ENCODE results near the gene BASP1.

DNA sequence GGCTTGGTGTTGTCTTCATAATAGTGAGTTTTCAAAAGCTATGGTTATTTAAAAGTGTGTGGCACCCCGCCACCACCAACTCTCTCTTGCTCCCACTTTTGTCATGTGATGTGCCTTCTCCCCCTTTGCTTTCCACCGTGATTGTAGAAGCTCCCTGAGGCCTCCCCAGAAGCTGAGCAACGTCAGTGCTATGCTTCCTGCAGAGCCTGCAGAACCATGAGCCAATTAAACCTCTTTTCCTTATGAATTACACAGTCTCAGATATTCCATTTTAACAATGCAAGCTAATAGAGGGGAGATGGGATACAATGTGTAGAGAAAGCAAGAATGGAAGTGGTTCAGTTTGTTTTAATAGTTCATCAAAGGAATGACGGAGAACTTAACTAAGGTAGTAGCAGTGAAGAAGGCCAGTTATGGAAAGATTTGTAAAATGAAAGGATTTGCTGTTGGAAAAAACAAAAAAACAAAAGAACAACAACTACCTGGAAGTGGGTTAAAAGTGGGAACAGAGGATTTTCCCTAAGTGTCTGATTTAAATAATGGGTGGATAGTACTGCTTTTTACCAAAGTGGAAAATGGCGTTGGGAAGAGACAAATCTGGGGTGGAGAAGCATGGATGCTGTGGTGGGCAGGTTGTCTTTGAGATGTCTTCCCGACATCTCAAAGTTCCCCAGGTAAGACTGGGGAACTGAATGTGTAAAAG is 206.4 kb downstream of the FBXL7 start:
- RAMPAGE, long total RNA: no peak
- RRBS, 2 experiments: no CpG with 5 or more reads among the region's 6 CpGs
CAGE:
- cytosol, long polyA minus RNA: no peak
- cytosol, long polyA plus RNA: no peak
- long polyA plus RNA: no peak
- nucleolus, long total RNA: no peak
- nucleus, long polyA plus RNA: no peak
- nucleus, long total RNA: no peak

DNA sequence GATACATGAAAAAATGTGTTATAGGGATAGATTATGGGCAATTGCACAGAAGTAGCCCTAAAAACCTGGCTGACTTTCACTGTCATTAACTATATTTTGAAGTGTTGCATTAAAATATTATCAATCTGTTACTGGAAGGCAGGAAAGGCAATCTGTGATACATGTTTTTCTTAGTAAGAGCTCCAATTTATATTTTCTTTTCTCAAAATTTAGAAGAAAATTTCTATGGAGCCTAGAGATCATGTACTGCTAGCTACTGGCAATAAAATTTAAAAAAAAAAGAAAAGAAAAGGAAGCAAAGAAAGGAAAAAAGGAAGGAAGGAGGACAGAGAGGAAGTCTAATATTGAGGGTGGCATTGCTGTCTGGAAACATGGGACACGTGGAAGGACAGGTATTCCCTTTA is 212.4 kb downstream of the FBXL7 start:
- RAMPAGE, long total RNA: no peak
- RRBS, 2 experiments: no CpG with 5 or more reads among the region's 1 CpG
CAGE:
- cytosol, long polyA minus RNA: no peak
- cytosol, long polyA plus RNA: no peak
- long polyA plus RNA: no peak
- nucleolus, long total RNA: no peak
- nucleus, long polyA plus RNA: no peak
- nucleus, long total RNA: no peak

DNA sequence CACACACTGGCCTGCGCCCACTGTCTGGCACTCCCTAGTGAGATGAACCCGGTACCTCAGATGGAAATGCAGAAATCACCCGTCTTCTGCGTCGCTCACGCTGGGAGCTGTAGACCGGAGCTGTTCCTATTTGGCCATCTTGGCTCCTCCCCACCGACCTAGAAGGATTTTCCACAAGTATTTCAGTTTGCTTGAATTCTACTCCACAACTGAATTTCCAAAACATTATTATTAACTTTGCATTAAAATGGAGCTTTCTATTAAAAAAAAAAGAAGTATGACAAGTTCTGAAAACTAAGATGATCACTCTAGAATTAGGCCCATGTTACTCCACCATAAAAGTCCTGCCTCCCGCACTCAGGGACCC is 267.2 kb downstream of the MARCHF11 start:
- RAMPAGE, long total RNA: no peak
- RRBS, 2 experiments: no CpG with 5 or more reads among the region's 9 CpGs
CAGE:
- cytosol, long polyA minus RNA: no peak
- cytosol, long polyA plus RNA: no peak
- long polyA plus RNA: no peak
- nucleolus, long total RNA: no peak
- nucleus, long polyA plus RNA: no peak
- nucleus, long total RNA: no peak

DNA sequence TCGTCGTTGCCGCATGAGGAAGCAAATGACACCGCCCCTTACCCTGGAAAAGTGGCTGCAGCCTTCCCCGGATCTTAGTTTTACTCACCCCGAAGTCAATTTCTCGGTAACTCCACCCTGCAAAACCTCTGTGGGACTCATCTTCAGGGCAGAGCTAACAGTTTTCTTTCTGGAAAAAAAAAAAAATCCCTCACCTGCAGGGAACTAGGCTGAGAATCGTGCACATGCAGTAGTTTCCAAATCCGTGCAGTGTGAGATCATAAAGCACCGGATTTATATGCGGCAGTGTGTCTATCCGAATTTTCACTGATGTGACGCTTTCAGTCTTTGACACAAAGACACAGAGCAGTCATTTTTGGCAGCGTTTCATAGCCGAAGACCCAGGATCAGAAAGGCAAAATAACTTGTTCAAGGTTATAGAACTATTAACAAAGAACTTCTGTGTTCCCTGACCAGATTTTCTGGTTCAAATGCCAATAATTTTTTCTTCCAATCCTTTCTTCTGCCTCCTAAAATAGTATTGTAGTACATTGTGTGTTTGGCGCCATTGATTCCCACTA is 1.0 kb upstream of the MARCHF11 start:
- RAMPAGE, long total RNA: no peak
- RRBS, 2 experiments: no CpG with 5 or more reads among the region's 16 CpGs
CAGE:
- cytosol, long polyA minus RNA: no peak
- cytosol, long polyA plus RNA: no peak
- long polyA plus RNA: no peak
- nucleolus, long total RNA: no peak
- nucleus, long polyA plus RNA: no peak
- nucleus, long total RNA: no peak

DNA sequence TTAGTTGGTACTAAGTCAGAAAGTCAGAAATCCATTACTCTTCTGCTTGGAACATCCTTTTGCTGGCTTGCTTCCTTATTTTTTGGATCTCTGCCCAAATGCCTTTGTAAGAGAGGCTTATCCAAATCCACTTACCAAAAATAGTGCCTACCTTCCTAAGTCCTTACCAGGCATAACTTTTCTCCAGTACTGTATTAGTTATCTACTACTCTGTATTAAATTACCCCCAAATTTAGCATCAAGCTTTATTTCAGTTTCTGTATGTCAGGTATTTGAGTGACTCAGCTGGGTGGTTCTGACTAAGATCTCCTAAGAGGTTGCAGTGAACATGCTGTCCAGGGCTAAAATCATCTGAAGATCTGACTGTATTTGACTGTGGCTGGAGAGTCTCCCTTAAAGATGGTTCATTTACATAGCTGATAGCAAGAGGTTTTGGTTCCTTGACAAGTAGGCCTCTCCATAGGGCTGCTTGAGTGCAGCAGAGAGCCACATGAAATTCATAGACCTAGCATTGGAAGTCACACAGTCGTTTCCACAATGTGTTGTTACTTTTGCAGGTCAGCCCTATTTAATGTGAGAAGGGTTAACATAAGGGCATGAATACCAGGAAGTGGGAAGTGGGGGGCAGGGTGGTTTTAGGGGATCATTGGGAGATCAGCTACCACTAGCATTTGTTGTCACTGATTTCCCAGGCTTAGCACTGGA is 1.8 kb upstream of the ZNF622 start:
- RAMPAGE, long total RNA: no peak
- RRBS, 2 experiments: no CpG with 5 or more reads among the region's 1 CpG
CAGE:
- cytosol, long polyA minus RNA: no peak
- cytosol, long polyA plus RNA: no peak
- long polyA plus RNA: no peak
- nucleolus, long total RNA: no peak
- nucleus, long polyA plus RNA: no peak
- nucleus, long total RNA: no peak

GRCh38 chr5:16483311-16483849 is 17.8 kb upstream of the ZNF622 start:
- RAMPAGE, long total RNA: no peak
CAGE:
- cytosol, long polyA minus RNA: no peak
- cytosol, long polyA plus RNA: no peak
- long polyA plus RNA: no peak
- nucleolus, long total RNA: no peak
- nucleus, long polyA plus RNA: no peak
- nucleus, long total RNA: no peak

GRCh38 chr5:16544693-16545023 is 72.1 kb downstream of the RETREG1 start:
- RAMPAGE, long total RNA: no peak
- RRBS, 2 experiments: no CpG with 5 or more reads among the region's 2 CpGs
CAGE:
- cytosol, long polyA minus RNA: no peak
- cytosol, long polyA plus RNA: no peak
- long polyA plus RNA: no peak
- nucleolus, long total RNA: no peak
- nucleus, long polyA plus RNA: no peak
- nucleus, long total RNA: no peak

DNA sequence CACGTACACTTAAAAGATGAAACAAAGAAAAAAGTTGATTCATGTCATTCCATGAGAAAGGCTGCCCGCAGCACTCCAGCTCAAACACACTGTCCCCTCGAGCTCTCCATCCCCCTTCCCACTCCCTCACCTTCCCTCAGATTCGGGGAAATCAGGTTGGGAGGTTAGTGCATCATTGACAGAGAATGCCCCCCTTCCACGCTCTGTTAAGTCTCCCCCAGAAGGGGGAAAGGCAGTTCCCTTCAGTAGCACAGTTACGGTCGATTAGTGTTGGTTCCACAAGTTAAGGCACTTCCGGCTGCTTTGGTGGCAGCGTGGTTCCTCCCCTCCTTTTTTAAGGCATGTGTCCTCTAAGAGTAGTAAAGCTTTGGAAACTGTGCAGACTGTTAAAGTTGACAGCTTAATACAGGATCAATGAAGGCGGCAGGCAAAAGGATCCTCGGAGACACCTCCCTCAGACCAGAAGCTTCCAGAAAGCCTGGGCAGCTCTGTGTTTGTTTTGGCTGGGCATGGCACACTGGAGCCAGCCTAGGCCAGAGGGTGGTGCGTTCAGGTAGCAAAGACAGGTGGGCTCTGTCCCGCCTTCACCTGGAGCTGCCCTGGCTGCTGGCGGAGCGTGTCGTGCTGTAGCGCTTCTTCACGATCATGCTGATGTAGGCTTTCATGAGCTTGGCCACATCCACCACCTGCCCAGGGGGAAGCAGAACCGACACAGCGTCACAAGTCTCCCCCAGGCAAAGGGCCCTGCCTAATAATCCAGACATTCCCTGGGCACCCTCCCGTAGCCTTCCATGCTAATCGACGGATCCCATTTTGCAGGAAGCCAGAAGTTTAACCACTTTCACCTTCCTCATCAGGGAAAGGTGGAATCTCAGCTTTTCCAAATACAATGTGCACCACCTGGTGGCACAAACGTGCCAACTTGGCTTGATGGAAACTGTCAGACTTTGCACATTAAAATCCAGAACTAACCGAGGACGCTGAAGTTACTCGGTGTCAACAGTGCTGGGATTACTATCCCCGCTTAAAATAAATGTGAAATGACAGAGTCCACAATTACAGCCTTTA is 49.6 kb upstream of the RETREG1 start:
- RAMPAGE, long total RNA: no peak
- RRBS, 2 experiments: no CpG with 5 or more reads among the region's 28 CpGs
CAGE:
- cytosol, long polyA minus RNA: no peak
- cytosol, long polyA plus RNA: no peak
- long polyA plus RNA: no peak
- nucleolus, long total RNA: no peak
- nucleus, long polyA plus RNA: no peak
- nucleus, long total RNA: no peak

DNA sequence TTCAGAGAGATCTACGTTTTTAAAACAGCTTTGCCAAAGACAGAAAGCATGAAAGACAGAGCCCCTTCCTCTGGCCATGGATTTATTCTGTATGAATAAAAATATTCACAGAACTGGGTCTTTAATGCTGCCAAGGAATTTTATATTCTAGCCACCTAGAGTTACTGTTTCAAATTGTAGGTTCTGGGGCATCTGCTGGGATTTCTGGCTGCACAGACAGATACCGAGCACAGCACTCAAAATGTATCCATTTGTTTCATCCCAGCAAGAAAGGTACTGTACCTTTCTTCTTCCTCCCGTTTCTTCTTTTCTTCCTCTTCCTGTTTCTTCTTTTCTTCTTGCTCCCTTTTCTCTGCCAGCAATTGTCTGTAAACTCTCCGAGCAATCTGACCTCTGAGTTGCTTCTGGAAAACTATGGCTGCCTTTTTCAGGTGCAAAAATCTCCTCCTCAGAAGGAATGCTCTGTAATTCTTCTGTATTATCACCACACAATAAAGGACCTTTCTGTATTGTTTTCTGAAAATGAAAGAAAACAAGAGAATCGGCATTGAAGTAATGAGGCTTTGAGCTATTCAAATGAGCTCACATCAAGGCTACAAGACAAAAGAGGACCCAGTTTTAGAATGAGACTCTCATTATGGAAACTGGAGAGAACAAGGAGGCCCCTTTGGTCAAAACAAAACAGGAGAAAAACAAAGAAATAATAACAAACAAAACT is 86.0 kb upstream of the RETREG1 start:
- RAMPAGE, long total RNA: no peak
- RRBS, 2 experiments: no CpG with 5 or more reads among the region's 5 CpGs
CAGE:
- cytosol, long polyA minus RNA: no peak
- cytosol, long polyA plus RNA: no peak
- long polyA plus RNA: no peak
- nucleolus, long total RNA: no peak
- nucleus, long polyA plus RNA: no peak
- nucleus, long total RNA: no peak

GRCh38 chr5:16809643-16810344 is 126.3 kb downstream of the MYO10 start:
- RAMPAGE, long total RNA: no peak
- RRBS, 2 experiments: no CpG with 5 or more reads among the region's 12 CpGs
CAGE:
- cytosol, long polyA minus RNA: no peak
- cytosol, long polyA plus RNA: no peak
- long polyA plus RNA: no peak
- nucleolus, long total RNA: no peak
- nucleus, long polyA plus RNA: no peak
- nucleus, long total RNA: no peak

- RAMPAGE, long total RNA: no peak
- RRBS, 2 experiments: no CpG with 5 or more reads among the region's 7 CpGs
CAGE:
- cytosol, long polyA minus RNA: no peak
- cytosol, long polyA plus RNA: no peak
- long polyA plus RNA: no peak
- nucleolus, long total RNA: no peak
- nucleus, long polyA plus RNA: no peak
- nucleus, long total RNA: no peak
Observed at GRCh38 chr5:16871679-16872205, 64.3 kb downstream of the MYO10 start.

- RAMPAGE, long total RNA: no peak
- RRBS, 2 experiments: no CpG with 5 or more reads among the region's 17 CpGs
CAGE:
- cytosol, long polyA minus RNA: no peak
- cytosol, long polyA plus RNA: no peak
- long polyA plus RNA: no peak
- nucleolus, long total RNA: no peak
- nucleus, long polyA plus RNA: no peak
- nucleus, long total RNA: no peak
Observed at GRCh38 chr5:16900960-16901815, 34.9 kb downstream of the MYO10 start.

- RAMPAGE, long total RNA: no peak
- RRBS, 2 experiments: no CpG with 5 or more reads among the region's 9 CpGs
CAGE:
- cytosol, long polyA minus RNA: no peak
- cytosol, long polyA plus RNA: no peak
- long polyA plus RNA: no peak
- nucleolus, long total RNA: no peak
- nucleus, long polyA plus RNA: no peak
- nucleus, long total RNA: no peak
Observed at GRCh38 chr5:17069826-17070277, 133.8 kb upstream of the MYO10 start.

GRCh38 chr5:17217188-17217962 is at the start of gene BASP1:
Gene BASP1, plus strand, starts transcription at chr5:17217631.
- RAMPAGE, long total RNA: start-site peak on the plus strand at chr5:17217622-17217643, 63 and 472 reads in 2 replicates
- RRBS, 2 experiments: 1 to 4% methylated on average over 27 to 28 of the region's 74 CpGs
CAGE:
- cytosol, long polyA minus RNA: start-site peak on the plus strand at chr5:17217679-17217686, 29 reads
- cytosol, long polyA plus RNA: start-site peak on the plus strand at chr5:17217567-17217635, 375 and 381 reads in 2 replicates
- long polyA plus RNA: start-site peak on the plus strand at chr5:17217724-17217788, 29 and 83 reads in 2 replicates
- nucleolus, long total RNA: no peak
- nucleus, long polyA plus RNA: no peak
- nucleus, long total RNA: no peak

- RAMPAGE, long total RNA: no peak
- RRBS, 2 experiments: no CpG with 5 or more reads among the region's 6 CpGs
CAGE:
- cytosol, long polyA minus RNA: no peak
- cytosol, long polyA plus RNA: no peak
- long polyA plus RNA: no peak
- nucleolus, long total RNA: no peak
- nucleus, long polyA plus RNA: no peak
- nucleus, long total RNA: no peak
Observed at GRCh38 chr5:17228749-17229238, 11.4 kb downstream of the BASP1 start.

DNA sequence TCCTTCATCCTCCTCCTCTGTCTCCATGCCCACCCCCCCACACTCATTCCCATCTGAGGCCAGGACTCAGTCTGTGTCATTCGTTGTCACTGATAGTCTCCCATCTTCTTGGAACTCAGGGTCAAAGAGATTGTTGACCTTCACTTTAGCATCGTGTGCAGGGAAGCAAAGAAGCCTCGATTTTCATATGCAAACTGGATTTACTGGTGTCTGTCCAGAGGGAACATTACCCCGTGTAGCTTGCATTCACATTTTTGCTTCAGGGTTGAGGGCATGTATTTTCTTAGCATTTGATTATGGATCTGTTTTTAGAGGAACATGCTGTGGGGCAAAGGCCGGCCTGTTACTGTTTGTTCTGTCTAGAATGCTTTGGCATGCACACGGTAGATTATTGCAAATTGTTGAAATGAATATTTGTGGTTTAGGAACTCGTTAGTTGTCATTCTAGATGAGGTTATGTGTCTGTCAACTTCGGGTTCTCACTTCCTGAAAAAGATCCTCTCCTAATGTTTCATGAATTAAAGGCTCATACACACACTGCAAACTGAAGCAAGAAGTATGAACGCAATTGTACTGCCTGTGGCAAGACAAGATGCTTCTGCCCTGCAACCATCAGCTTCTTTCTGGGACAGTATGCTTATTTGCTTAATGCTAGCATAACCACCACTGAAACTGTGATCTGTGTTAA is 99.4 kb downstream of the BASP1 start:
- RAMPAGE, long total RNA: no peak
- RRBS, 2 experiments: no CpG with 5 or more reads among the region's 9 CpGs
CAGE:
- cytosol, long polyA minus RNA: no peak
- cytosol, long polyA plus RNA: no peak
- long polyA plus RNA: no peak
- nucleolus, long total RNA: no peak
- nucleus, long polyA plus RNA: no peak
- nucleus, long total RNA: no peak

- RAMPAGE, long total RNA: no peak
- RRBS, 2 experiments: no CpG with 5 or more reads among the region's 2 CpGs
CAGE:
- cytosol, long polyA minus RNA: no peak
- cytosol, long polyA plus RNA: no peak
- long polyA plus RNA: no peak
- nucleolus, long total RNA: no peak
- nucleus, long polyA plus RNA: no peak
- nucleus, long total RNA: no peak
Observed at GRCh38 chr5:18328284-18328546, 672.6 kb upstream of the H3Y1 start.

DNA sequence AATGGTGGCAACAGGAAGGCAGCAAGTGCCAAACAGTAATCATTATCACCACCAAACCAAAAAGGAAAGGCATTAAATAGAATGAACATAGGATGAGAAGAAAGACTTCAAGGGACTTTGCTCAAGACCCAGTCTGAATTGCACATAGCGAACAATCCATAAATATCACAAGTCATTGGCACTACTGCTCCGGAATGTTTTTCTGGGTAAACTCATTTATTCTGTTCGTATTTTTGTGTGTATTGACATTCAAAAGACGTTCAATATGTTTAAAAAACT is 481.0 kb upstream of the CDH18 start:
- RAMPAGE, long total RNA: no peak
- RRBS, 2 experiments: no CpG with 5 or more reads among the region's 4 CpGs
CAGE:
- cytosol, long polyA minus RNA: no peak
- cytosol, long polyA plus RNA: no peak
- long polyA plus RNA: no peak
- nucleolus, long total RNA: no peak
- nucleus, long polyA plus RNA: no peak
- nucleus, long total RNA: no peak

DNA sequence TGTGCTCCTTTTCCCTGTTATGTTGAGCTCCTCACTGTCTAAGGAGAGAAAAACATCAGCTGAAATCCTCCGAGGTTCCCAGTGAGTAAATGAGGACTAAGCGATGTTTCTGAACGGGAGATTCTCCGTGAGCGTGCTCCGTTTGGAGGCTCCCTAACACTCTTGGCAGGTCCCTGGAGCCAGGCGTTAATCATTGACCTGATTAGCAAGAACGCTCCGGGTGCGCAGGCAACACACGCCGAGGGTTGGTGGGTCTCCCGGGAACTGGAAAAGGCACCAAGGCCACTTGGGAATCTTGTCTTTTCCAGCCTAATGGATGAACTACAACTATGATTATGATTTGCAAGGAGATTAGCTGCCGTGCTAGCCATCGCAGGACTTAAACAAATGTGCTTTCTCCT is 640.5 kb downstream of the CDH12 start:
- RAMPAGE, long total RNA: no peak
- RRBS, 2 experiments: no CpG with 5 or more reads among the region's 15 CpGs
CAGE:
- cytosol, long polyA minus RNA: no peak
- cytosol, long polyA plus RNA: no peak
- long polyA plus RNA: no peak
- nucleolus, long total RNA: no peak
- nucleus, long polyA plus RNA: no peak
- nucleus, long total RNA: no peak

DNA sequence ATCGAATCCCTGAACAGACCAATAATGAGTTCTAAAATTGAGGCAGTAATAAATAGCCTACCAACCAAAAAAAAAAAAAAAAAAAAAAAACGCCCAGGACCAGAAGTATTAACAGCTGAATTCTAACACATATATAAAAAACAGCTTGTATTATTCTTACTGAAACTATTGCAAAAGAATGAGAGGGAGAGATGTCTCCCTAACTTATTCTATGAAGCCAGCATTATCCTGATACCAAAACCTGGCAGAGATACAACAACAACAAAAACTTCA is 327.7 kb downstream of the PRDM9 start:
- RAMPAGE, long total RNA: no peak
- RRBS, 2 experiments: no CpG with 5 or more reads among the region's 2 CpGs
CAGE:
- cytosol, long polyA minus RNA: no peak
- cytosol, long polyA plus RNA: no peak
- long polyA plus RNA: no peak
- nucleolus, long total RNA: no peak
- nucleus, long polyA plus RNA: no peak
- nucleus, long total RNA: no peak